Aortic smooth muscle cell (primary cell): Measurements from ENCODE around the genes FASTKD1 and SSB.

DNA sequence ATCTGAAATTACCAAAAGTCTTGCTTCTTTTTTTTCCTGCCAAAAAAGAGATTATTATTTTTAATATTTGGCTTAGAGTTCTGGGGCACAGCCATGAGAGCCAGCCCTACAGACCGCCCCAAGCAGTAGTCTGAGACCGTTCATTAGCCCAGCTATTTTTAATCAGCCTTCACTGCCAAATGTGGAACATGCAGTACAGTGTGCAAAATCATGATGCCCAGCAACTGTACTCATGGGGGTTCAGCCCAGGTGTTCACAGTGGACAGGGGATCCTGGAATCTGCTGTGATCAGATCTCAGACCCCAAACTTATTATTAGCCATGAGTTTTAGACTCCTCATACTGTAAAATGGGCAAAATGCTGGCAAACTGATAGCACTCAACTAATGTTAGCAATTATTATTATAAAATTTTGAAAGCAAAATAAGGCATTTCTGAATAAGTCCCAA, 60.3 kb downstream of the GRB14 start:
- RRBS = no CpG with 5 or more reads among the region's 2 CpGs

- RRBS = no CpG with 5 or more reads among the region's 2 CpGs
These were observed 90.5 kb upstream of the GRB14 start for GRCh38 chr2:164711662-164712251.

DNA sequence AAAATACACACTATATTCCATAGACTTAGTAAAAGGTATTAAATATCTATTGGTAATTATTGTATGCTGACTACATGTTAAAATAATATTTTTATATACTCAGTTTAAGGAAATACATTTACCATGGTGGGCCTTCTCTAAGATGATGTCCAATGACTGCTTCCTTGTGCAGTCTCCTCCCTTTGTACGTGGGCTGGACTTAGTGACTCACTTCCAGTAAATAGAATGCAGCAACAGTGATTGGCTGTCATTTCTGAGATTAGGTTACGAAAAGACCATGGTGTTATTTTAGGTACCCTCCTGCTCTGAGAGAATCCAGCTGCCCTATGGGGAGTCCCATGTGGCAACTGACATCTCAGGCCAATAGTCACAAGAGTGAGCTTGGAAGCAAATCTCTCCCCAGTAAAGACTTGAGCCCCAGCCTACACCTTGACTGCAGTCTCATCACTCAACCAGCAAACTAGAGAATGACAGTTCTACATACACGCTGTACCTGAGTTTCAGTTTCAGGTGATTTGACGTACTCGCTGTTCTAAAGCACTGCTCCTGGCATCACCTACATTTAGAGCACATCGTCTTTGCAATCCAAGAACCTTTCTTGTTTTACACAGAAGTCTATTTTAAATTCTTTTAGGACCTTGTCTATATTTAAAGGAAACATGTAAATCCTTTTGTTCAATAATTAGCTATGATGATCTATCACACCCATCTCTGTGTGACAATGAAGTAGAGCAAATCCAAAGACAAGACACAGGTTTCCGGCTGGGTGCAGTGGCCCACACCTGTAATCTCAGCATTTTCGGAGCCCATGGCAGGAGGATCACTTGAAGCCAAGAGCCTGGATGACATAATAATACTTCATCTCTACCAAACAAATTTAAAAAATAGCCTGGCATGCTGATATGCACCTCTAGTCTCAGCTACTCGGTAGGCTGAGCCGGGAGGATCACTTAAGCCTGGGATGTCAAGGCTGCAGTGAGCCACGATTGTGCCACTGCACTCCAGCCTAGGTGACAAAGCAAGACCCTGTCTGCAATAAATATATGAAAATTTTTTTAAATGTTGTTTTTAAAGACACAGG, 87.2 kb downstream of the COBLL1 start:
- RRBS = no CpG with 5 or more reads among the region's 11 CpGs

GRCh38 chr2:164887404-164887651, 45.7 kb upstream of the COBLL1 start:
- RRBS = no CpG with 5 or more reads among the region's 2 CpGs

- RRBS = no CpG with 5 or more reads among the region's 1 CpG
These were observed 119.8 kb downstream of the SCN3A start for GRCh38 chr2:165084102-165084301.

- RRBS = no CpG with 5 or more reads among the region's 4 CpGs
These were observed 91.7 kb downstream of the SCN3A start for GRCh38 chr2:165112136-165112628.

- RRBS = no CpG with 5 or more reads among the region's 7 CpGs
These were observed 74.8 kb upstream of the GALNT3 start for GRCh38 chr2:165868704-165869461.

GRCh38 chr2:168083874-168084369, 163.5 kb downstream of the STK39 start:
- RRBS = no CpG with 5 or more reads among the region's 1 CpG

DNA sequence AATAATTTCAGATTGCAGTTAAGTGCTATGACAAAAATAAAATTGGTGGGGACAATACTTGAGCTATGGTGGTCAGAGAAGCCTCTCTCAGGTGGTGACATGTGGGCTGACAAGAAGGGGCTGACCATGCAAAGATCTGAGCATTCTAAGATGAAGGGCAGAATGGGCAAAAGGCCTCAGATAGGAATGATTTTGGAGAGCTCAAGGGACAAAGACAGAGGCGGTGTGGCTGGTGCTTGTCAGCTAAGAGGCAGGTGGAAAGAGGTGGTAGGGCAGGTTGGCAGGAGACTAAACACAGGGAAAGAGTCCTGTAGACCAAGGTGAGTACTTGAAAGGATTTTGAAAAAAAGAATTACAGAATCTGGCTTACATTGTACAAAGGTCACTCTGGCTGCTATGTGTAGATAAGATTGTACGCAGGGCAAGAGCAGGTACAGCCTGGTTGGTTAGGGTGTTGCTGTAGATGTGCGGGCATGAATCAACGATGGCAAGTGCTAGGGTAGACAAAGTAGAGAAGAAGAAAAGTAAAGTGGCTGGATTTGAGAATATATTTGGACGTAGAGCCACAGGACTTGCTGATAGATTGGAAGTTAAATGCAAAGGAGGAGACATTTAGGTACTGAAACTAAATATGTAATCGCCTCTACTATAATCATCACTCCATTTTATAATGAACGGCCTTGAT, 50.6 kb downstream of the STK39 start:
- RRBS = no CpG with 5 or more reads among the region's 7 CpGs

DNA sequence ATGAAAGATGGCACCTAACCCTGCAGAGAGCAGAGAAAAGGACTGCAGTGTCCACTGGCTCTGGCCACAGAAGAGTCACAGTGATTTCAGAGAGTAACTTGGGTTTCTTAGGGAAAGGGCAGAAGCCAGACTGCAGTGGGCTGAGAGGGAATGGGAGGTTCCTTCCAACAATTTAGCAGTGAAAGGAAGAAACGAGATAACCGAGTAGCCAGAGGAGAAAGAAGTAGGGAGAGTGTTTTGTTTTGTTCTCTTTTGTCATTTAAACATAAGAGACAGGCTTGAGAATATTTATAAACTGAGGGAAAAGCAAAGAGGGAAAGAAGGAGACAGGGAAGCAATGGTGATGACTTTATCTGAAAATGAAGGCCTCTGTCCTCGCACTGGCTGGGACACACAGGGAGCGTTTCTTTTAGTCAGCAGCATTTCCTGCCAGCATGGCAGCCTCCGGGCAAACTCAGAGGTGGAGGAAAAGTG, 6.5 kb downstream of the STK39 start:
- RRBS = no CpG with 5 or more reads among the region's 5 CpGs

GRCh38 chr2:168490899-168491456, 34.9 kb downstream of the CERS6 start:
- RRBS = no CpG with 5 or more reads among the region's 4 CpGs

DNA sequence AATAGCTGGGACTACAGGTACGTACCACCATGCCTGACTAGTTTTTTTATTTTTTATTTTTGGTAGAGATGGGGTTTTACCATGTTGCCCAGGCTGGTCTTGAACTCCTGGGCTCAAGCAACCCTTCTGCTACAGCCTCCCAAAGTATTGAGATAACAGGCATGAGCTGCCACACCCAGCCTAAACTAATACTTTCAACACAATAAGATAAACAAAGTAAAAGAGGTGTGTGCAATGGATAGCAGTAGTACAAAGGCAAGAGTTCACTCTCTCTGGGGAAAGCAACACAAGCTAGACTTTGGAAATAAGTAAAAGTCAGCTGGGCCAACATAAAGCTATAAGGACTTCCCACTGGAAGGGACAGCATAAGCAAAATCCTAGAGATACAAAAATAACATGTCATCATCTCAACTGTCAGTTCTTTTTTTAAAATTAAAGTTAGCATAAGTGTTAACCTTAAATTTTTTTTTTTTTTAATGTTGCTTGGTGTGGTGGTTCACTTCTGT, 5.2 kb upstream of the NOSTRIN start:
- RRBS = no CpG with 5 or more reads among the region's 1 CpG

DNA sequence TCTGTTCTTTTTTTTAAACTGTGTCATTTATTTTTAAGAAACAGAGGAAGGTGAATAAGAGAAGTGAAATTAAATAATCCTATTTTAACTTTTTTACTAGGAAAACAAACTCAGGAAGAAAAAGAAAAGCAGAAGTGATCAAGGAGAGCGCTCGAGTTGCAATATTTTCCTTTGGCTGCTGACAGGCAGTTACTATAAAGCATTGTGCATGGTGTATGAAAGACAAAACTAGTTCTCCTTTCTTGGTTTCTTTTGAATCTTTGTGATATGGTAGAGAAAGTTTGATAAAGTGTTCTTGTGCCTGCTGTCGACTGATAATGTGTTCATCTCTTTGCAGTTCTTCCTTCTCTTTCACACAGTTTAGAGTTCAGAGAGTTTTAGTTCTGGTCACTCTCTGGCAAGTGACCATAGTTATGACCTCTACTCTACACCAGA, 3.1 kb downstream of the DHRS9 start:
- RRBS = no CpG with 5 or more reads among the region's 3 CpGs

- RRBS = no CpG with 5 or more reads among the region's 40 CpGs
These were observed at the start of gene FASTKD1 for GRCh38 chr2:169573107-169574296. Gene FASTKD1, minus strand, starts transcription at chr2:169573865.

GRCh38 chr2:169715224-169715843, 18.3 kb upstream of the KLHL23 start:
- RRBS = 2% methylated on average over 1 of the region's 10 CpGs

DNA sequence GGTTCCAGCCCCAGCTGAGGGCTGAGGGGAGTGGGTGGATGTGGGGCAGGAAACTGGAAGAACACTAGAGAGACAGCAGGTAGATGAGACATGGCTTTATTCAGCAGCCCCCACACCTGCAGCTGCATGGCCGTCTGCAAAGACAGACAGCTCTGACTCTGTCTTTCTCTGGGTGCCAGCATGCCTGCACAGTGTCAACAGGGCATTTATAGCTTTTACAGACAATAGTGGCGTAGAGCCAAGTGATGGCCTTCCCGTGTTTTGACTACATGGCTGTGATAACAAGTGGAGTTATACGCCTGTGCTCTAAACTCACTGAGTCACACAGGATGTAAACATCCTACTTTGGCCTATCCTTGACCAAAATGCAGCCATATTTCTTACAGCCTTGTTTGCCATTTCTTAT, 16.4 kb upstream of the KLHL23 start:
- RRBS = no CpG with 5 or more reads among the region's 4 CpGs

- RRBS = 7% methylated on average over 7 of the region's 43 CpGs
These were observed 30.0 kb upstream of the SSB start for GRCh38 chr2:169768593-169769202.

GRCh38 chr2:169798512-169799673, at the start of gene SSB:
Gene SSB, plus strand, starts transcription at chr2:169798871.
- RRBS = 2% methylated on average over 14 of the region's 72 CpGs

- RRBS = no CpG with 5 or more reads among the region's 5 CpGs
These were observed 164.1 kb upstream of the MYO3B start for GRCh38 chr2:170013872-170014179.